HTR-8/SVneo (cell line): Measurements from ENCODE around the genes TFPI2 and DLX6.

DNA sequence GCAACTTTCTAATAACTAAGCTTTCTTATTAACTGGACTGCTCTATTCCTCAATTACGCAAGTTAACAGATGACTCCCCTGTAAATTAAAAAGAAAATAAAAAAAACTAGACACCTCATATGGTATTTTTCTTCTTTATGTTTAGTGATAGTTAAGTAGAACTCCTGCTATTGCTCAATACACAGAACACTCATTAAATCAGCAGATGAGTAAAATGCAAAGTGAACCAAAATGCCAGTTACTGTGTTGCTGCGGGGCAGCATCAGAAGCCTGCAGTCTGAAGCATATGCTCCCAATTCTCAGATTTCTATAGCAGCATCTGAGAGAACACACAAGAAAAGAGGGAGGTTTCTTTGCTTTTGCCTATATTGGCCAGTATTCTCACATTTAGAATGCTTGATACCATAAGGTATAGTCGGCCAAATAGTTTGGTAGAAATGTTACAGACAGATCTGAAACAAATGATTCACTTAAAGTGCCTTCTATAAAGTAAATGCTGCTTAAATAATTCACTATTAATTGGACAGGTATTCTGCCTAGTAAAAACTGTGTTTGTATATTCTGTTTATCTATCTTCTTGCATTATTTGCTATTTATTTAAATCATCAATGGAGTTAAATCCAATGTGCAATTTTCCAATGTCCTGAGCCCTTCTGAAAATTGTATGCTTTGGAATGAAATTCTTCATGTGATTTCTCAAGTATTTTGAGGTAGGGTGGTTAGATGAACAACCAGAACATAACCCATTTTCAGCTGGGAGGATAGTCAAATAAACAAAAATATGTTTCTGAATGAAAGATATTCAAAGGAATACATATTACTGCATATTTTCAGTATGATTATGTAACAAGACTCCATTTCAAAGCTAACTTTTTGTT, 28.1 kb downstream of the CDK6 start:
- RRBS = no CpG with 5 or more reads among the region's 3 CpGs

GRCh38 chr7:93890573-93891212, at the start of gene TFPI2:
Gene TFPI2, minus strand, starts transcription at chr7:93890753.
- RRBS = no CpG with 5 or more reads among the region's 42 CpGs

DNA sequence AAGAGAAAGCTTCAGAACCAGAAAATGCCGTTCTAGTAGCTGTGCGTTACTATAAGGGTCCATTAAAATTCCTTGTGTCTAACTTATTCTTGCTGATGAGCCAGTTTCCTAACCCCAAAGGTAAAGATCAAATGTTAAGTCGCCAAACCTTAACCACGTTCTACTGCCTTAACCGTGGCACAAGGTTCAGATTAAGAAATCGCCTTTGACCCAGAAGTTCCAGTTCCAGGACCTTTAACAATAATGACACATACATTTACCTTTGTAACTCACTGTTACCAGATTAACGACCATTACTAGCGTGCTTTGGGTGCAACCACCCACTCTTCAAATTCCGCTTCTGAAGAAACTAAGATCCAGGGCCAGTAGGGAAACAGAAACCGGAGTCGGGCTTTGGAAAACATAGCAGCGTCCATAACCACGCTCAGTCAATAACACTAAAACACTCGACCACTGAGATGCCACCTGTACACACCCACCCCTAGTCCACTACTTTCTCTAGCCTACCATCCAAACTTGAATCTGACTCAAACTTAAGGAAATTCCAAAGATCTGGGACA, 596 bp downstream of the BET1 start:
- RRBS = no CpG with 5 or more reads among the region's 14 CpGs

DNA sequence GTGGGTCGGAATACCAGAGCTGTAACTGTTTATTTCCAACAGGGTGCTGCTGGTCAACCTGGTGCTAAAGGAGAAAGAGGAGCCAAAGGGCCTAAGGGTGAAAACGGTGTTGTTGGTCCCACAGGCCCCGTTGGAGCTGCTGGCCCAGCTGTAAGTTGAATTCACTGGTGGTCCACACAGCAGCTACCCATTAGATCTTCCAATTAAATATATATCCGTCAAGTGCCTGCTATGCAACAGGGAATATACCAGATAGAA, 25.7 kb downstream of the COL1A2 start:
- RRBS = no CpG with 5 or more reads among the region's 4 CpGs

GRCh38 chr7:94426848-94428050, 32.6 kb downstream of the COL1A2 start:
- RRBS = no CpG with 5 or more reads among the region's 14 CpGs

DNA sequence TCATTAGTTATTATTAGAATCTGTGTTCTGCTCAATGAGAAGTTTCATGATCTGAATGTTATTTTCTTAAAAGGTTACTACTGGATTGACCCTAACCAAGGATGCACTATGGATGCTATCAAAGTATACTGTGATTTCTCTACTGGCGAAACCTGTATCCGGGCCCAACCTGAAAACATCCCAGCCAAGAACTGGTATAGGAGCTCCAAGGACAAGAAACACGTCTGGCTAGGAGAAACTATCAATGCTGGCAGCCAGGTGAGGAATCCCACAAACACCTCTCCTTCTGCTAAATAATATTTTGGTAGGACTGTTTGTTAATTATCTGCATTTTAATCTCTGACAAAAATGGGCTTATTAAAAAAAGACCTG, 33.5 kb downstream of the COL1A2 start:
- RRBS = no CpG with 5 or more reads among the region's 3 CpGs

DNA sequence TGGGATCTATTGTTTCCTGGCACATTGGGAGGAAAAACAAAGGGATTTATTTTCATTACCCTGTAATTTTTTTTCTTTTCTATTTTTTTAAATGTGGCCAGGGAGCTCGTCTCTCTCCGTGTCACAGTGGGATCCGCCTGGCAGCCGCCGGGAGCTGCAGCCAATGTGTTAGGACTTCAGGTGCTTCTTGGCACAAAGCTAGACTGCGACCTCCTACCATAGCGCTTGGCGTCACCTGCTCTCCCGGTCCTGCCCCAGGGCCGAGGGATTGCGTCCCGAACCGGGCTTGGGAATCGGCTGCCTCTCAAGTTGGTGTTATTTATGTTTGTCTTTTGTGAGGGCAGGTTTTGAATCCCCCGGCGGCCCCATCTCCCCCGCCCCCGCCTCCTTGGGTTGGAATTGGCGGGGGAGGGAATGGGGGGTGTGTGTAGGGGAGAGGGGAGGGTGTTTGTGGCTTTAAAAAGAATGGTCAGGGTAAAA, 933 bp downstream of the PPP1R9A start:
- RRBS = 10% methylated on average over 7 of the region's 19 CpGs

DNA sequence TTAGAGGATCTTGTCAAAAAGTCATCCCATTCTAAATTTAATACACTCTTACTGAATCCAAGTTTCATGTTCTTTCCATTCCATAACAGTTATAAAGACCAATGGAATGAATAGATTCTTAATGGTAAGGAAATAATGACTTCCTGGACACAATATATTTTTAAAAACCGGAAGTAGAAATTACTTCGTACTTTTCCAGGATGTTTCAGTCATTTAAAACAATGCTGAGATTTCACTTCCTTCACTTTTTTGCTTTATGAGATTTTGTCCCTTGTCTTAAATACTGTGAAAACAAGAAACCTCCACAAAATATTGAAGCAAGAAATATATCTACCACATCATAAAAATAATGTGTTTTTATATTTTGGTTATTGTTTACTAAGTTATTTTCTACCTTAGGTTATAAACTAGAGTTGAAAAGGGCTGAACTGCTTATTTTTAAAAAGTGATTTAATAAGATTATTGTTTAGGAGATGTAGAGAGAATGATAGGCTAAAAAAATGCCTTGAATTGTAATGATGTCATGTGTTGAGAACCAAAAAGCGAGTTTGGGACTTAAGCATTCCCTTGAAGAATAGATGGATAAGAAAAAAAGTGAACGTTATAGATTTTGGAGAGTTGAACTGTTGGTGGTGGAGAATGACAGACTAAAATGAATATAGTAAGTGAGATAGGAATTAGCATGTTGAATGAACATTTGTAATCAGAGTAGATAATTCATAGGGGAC, 65.6 kb downstream of the PPP1R9A start:
- RRBS = no CpG with 5 or more reads among the region's 4 CpGs

DNA sequence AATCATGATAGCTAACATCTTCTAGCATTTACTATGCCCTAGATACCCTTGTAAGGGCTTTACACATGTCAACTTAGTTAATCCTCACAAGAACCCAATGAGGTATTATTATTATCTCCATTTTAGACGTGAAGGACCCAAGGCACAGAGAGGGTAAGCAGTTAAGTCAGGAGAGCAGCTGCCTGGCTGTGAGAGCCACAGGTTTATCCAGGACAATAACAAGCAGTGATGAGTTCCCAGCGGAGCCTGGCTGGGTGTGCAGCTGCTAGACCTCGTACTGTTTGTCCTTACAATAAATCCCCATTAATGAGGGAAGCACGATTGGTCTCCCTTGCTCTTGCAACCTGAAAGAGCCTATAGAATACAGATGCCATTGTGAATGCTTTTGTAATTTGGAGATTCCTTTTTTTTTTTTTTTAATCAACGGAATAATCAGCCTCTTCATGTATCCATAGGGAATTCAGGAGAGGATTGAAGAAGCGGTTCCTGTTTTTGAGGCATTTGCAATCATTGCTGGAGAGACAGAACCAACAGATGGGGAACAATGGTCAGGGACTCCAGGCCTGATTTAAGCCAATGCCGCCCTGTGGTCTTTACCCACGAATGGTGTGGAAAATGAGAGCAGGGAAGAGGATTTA, 12.4 kb upstream of the ASB4 start:
- RRBS = no CpG with 5 or more reads among the region's 8 CpGs

DNA sequence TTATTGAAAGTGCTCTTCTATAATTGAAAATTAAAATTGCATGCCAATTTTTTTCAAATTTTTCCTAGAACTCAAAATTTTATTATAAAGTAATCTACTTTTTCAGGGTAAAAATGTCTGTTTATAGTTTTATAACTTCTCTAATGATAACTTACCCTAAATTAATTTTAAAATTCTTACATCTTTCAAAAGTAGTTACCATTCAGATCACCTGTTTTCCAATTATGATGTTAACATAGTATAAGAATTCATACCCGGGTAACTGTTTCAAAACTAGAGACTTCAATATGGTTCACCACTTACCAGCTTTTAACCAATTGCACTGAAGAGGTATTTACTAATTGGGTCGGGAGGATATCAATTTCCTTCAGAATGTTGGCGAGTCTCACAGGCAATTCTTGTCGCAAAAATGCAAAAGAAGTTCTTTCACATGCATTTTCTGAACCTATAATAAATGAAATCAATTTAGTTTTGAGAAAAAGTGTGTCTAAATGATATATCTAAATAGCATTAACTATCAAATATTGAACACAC, 1.5 kb downstream of the PDK4 start:
- RRBS = no CpG with 5 or more reads among the region's 4 CpGs

- RRBS = 52% methylated on average over 4 of the region's 29 CpGs
These were observed 491 bp upstream of the PDK4 start for GRCh38 chr7:95596632-95597382.

DNA sequence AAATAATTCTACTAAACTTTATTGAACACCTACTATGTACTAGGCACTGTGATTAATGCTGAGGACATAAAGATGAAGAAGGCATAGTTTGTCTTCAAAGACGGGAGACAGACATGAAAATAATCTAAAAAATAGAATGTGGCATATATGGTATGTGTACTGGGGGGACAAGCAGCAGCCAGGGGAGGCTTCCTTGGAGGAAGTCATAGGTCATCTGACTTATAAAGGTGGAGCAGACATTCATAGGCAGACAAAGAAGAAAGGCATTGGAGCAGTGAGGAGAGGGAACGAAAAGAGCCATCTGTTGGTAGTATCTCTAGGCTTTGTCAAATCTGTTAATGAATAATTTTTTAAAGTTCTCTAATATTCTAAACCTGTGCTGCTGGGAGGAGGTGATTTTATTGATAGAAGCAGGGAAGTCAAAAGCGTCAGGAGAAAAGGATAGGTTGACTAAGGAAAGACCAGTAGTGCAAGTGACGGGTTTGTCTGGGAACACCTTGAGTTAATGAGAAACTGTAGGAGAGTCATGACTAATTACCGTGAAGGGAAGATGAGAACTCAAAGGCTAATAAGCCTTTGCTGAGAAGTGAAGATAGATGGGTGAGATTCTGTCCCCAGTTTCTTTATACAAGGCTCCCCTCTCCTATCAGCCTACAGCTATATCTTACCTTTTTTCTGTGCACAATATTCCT, 4.9 kb upstream of the PDK4 start:
- RRBS = no CpG with 5 or more reads among the region's 5 CpGs

DNA sequence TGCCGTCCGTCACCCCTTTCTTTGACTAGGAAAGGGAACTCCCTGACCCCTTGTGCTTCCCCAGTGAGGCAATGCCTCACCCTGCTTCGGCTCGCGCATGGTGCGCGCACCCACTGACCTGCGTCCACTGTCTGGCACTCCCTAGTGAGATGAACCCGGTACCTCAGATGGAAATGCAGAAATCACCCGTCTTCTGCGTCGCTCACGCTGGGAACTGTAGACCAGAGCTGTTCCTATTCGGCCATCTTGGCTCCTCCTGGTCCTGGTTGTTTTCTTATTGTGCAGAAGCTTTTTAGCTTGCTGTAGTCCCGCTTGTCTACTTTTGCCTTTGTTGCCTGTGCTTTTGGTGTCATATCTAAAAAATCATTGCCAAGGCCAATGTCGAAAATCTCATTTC, 65.4 kb downstream of the DYNC1I1 start:
- RRBS = no CpG with 5 or more reads among the region's 16 CpGs

DNA sequence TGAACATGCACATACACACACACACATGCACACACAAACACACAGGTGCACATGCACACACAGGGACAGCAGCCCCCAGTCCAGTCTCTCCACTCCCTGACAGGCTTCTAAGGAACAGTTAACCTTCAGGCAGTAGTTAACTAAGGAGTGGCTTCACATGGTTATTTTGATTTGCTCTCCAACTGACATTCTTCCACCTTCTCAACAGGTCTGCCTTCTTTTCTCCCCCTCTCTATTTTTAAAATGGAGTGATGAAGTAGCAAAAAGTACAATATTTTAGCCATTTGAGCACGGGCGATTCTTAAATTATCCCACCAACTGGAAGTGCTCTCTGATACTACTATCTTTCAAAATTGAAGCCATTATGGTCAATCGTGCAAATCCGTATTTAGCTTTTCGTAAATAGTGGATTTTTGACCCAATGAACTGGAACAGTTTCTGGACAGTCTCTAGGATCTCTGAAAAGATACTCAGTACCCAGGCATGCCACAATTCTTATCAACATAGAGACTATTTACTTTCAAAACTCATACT, 101.1 kb downstream of the SLC25A13 start:
- RRBS = no CpG with 5 or more reads among the region's 5 CpGs

DNA sequence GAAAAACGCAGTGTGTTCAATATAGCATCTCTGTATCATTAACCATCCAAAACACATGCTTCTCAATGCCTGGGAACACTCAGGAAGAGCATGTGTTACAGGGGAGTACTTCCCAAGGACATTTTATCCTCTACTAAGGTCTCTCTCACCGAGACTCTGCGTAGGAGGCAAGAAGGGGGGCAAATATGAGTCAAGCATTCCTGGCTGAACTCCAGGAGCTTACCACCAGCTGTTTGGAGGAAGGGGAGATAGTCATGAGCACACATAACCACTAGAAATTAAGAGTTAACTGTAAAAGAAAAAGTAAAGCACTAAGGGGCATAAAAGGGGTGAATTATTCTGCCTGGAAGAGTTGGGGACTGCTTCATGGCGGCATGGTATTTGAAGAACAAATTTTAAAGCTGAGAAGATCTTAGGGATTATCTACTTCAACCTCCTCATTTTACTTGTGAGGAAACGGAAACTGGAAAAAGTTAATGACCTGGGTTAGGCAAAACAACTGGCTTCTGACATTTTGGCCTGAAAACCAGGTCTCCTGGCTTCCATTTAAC, 85.7 kb downstream of the SLC25A13 start:
- RRBS = no CpG with 5 or more reads among the region's 5 CpGs

DNA sequence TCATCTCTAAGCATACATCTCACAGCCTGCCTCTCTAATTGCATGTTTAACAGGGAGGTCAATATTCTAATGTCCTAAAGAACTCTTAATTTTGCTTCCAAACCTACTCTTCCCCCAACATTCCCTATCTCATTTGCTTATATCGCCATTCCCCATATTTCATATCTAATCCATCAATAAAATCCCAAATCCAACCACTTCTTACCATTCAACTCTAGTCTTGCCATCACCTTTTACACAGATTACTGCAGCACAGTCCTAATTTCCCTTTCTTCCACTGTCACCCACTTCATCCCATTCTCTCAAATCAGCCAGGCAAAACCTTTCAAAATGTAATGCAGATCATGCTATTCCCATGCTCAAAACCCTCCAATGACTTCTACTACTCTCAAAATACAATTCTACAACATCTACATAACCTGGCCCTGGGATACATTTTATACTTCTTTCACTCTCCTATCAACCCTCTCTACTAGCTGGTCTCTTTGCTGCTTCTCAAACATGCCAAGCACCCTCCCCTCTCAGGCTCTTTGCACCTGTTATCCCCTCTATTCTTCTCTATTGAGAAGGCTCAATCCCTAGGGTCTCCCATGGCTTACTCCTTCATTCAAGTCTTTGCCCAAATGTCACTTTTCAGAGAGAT, 61.2 kb downstream of the SLC25A13 start:
- RRBS = no CpG with 5 or more reads among the region's 1 CpG

DNA sequence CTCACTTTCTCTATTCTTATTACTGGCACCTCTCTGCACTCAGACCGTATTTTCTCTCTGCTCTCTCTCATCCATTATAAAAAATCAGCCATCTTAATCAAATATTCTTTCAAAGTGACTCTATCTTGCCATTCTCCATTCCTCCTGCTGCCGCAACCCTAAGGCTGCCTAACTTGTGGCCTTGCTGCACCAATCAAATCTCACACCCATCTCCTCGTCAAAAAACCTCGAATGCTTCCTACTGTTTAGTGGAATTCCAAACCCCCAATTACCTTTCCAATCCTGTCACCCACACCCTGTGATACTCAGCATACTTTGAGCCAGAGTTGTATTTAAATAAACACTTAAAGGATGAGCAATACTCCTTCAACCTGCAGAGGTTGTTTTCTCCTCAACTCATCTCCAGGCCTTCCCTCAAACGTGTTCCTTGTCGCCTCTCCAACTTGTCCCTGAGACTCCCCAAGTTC, 36.8 kb downstream of the SLC25A13 start:
- RRBS = no CpG with 5 or more reads among the region's 6 CpGs

- RRBS = no CpG with 5 or more reads among the region's 3 CpGs
These were observed 9.4 kb upstream of the SLC25A13 start for GRCh38 chr7:96331182-96331828.

GRCh38 chr7:96876362-96876711, 129.0 kb upstream of the DLX6 start:
- RRBS = no CpG with 5 or more reads among the region's 1 CpG

- RRBS = 34% methylated on average over 5 of the region's 36 CpGs
These were observed at the start of gene DLX6 for GRCh38 chr7:97005123-97005846. Gene DLX6, plus strand, starts transcription at chr7:97005553.